ENCODE results near the gene PRSS38.

- PRO-cap = no peak
Measured at GRCh38 chr1:226904012-226904585, 33.7 kb downstream of the PSEN2 start.

DNA sequence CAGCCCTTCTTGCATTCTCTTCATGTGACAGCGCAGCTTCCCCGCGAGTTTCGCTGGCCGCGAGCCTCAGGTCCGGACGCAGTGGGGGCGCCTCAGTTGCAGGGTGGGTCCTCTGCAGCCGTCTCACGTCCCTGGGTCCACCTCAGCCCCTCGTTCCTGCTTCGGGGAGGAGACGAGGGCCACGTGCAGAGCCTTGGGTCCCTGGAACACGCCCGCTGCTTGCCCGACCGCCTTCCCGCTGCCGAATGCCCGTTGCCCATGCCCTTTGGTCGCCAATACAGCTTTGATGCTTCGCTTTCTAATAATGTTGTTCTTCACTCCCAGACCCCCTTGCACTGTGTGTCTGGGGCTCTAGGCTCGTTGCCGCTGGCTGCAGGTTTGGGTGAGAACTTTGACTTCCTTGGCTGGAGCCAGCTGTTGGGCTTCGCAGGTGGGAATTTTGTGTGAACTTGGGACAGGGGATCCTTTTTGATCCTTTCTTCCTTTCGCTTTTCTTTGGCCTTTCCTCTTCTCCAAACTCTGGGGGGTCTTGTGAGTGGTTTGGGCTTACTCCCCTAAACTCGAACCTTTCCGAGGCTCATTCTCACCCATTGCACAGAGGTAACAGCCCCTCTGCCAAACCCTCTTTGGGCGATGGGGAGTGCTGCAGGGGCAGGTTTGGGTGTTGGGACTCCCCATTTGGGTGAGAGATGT is 530 bp downstream of the COQ8A start:
- PRO-cap = no peak

DNA sequence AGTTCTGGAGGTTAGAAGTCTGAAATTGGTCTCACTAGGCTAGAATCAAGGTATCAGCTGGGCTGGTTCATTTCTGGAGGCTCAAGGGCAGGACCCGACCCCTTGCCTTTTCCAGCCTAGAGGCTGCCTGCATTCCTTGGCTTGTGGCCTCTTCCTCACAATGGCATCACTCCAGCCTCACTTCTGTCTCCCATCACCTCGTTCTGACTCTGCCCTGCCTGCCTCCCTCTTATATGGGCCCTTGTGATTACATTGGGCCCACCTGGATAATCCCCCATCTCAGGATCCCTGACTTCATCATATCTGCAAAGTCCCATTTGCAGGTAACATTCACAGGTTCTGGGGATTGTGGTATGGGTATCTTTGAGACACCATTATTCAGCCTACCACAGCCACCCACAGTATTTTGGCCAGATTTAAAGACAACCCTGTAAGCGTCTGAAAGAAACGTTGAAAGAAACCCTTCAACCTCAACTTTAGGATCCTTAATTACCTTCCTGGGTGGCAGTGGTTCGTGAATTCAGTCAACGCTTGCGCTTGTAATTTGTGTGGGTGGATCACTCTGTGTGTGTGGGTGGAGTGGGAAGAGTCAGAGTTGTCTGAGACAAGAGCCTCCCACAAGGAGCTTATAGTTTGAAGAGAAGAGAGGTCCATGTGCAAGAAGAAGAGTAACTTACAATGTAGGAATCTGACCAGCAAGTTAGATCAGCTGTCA is 8.2 kb downstream of the COQ8A start:
- PRO-cap = no peak

- PRO-cap = no peak
Measured at GRCh38 chr1:226983716-226984772, 44.0 kb downstream of the COQ8A start.

DNA sequence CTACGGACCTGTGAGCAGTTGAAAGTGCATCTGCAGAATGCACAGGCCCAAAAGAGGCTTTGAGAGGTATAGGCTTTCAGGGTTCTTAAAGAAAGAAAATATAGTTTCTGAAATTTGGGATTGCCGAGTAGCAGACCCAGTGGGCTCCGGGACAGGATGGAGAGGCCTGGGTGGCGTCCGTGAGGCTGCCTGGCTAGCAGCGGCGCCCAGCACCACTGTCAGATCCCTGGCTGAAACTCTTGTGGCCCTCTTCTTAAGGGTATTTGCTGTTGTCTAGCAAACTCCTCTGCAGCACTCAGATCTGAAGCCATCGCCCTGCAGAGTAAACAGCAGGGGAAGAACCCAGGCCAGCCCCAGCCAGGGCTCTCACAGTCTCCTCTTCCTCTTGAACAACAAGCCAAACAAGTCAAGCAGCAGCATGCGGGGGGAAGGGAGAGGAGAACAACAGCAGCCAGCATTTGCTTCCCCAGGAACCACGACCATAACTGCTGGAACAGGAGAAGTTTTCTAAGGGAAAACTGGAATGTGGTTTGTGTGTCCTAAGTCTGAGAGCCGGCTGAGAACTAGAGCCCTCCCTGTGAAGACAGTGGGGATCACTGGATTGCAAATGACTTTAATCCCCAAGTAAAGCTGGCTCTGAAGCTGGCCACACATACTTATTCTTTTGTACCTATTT is 48.1 kb downstream of the COQ8A start:
- PRO-cap = no peak

GRCh38 chr1:226993931-226994650 is 54.0 kb downstream of the COQ8A start:
- PRO-cap = no peak

DNA sequence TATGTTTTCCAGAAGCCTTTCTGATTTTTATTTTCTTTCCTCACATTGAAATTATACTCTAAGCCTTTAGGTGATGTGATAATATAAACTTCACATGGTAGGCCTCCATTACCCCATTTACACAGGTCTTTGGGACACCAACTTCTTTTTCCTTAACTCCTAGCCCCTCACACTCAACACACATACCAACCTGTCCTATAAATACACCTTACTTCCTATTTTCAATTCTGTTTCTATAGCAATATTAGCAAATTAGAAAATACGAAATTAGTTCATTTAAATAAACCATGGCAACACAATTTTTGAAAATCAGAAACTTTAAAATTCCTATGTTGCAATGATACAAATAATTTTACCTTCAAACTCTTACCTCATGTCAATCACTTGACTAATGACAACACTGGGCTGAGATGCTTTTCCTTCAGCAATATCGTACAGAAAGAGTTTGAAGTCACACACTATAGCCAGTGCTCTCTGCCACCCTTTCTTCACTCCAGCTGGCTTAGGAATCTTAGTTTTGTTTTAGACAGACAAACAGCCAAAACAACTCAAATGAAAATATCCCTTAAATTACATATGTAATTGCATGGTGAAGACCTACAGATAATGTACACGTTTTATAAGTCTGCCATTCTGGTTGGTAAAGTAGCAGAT is 94.3 kb downstream of the COQ8A start:
- PRO-cap = no peak

DNA sequence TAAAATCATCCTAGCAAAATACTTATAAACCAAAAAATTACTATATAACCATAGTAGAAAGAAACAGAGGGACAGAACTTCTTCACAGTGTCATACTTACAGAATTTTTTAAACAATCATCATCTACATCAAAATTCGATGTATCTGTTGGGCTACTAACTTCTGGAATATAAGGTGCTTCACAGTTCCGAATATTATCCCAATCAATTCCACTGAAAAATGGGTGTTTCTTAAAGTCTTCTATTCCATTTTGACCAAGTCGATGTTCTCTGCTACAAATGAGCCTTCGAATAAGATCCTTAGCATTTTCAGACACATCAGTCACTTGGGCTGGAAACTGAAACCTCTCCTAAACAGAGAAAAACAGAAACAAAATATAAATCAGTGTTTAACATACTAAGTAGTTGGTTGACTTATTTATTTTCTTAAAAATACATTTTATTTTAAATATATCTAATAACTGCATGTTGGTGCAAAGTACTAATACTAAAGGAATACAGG is 172.9 kb downstream of the CDC42BPA start:
- PRO-cap = no peak

GRCh38 chr1:227356295-227356988 is 38.1 kb upstream of the CDC42BPA start:
- PRO-cap = no peak

DNA sequence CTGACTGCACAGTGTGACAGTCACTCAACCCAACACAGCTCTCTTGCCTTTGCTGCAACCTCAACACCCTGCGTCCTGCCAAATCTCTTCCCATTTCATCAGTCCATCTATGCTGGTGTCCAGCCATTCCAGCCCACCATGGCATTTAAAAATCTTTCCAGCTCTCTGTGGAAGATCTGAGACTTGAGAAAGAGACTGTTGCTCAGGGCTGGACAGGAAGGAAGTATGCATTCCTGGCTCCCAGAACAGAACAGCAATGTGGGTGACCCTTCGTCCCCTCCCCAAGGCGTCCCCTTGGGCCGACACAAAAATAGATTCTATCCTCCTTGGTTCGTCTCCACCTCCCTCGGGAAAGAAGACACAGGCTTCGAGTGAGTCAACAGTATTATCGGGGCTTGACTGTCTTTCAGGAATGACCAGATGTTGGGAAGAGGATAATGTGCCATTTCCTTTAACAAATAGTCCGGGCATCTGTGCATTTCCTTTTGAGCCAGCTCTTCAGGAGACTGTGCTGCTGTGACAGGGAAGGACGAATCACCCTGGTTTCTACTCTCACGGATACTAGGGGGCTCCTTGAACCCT is 111.3 kb upstream of the CDC42BPA start:
- PRO-cap = no peak

DNA sequence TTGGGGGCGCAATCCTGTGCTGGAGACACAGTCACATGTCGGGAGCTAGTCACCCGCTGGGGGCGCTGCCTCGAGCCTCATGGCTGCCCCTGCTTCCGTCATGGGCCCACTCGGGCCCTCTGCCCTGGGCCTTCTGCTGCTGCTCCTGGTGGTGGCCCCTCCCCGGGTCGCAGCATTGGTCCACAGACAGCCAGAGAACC is at the start of gene PRSS38:
TSS of gene PRSS38 (plus strand) at position 38 of the 200 bp plus-strand sequence.
- PRO-cap = no peak

DNA sequence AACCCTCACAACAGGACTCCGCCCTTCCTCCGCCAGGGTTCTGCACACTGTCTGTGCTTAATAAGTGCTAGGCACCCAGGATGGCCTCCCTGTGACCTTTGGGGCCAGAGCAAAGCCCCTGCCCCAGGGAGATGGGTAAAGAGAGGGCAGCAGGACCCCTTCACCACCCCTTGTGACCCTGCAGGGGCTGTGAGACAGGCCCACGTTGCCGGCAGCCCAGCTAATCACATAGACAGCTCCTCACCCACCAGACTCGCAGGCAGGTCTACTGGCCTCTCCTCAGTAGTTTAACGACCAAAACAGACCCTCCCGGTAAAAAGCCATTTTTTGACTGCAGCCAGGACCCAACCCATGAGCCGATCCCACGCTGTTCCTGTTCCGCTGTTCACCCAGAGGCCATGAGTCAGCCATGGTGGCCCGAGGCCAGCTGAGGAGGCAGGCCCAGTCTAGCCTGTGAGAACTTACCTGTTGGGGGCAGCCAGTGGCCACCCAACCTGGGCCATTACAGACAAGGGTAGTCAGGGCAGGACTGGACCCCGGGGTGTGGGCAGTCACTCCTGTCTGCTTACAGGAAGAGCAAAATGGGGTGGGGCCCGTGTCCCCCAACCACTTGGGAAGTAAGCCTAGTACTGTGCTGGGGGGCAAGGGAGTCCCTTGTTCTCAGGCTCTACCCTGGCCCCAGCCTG is 62.1 kb downstream of the WNT9A start:
- PRO-cap = no peak

GRCh38 chr1:227895767-227896560 is 51.8 kb downstream of the WNT9A start:
- PRO-cap = no peak

- PRO-cap = no peak
Measured at GRCh38 chr1:228083850-228084194, 1.3 kb downstream of the ARF1 start.

- PRO-cap = no peak
Measured at GRCh38 chr1:228105285-228105806, 2.2 kb upstream of the C1orf35 start.

DNA sequence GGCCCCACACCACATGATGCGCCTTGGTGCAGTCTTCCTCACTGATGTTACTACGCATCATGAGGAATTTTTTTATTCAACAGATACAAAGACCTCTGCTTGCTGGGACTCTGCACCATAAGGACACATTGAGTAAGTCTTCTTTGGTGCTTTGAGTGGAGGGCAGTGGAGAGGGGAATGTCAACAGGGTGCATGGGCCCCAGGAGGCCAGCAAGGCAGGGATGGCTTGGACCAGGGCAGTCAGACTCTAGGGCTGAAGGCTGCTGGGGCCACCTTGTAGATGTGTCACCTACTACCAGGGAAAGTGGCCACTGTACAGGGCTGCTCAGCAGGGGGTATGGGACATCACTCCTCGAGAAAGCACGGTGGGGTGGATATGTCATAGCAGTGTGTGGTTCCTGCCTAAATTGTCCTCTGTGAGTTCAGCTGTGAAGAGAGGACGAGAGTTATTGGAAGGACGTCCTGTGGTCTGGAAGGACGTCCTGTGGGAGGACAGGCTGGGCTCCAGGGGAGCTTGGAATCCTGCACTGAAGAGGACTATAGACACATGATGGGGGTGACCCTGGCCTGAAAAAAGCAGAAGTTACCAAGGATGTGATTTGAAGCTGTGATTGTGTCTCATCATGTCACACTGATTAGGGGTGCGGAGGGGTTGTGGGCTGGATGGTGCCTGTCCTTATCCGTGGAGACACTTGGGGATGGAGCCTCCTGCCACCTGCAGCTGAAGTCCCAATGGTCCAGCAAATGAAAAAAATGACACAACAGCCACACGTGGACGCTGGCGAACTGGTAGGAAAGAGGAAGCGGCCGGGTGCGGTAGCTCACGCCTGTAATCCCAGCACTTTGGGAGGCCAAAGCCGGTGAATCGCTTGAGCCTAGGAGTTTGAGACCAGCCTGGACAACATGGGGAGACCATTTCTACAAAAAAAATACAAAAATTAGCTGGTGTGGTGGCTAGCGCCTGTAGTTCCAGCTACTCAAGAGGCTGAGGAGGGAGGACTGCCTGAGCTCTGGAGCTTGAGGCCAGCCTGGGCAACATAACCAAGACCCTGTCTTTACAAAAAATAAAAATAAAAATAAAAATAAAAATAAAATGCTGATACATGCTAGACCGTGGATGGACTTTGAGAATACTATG is 1.2 kb upstream of the IBA57 start:
- PRO-cap = no peak

DNA sequence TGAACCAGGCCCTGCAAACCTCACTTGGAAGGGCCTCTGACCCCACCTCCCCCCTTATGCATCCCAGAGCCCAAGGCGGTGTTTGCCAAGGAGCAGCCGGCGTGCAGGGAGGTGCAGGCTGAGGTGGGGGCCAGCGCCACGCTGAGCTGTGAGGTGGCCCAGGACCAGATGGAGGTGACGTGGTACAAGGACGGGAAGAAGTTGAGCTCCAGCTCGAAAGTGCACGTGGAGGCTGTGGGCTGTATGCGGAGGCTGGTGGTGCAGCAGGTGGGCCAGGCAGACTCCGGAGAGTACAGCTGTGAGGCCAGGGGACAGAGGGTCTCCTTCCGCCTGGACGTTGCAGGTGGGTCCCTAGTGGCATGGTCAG is 11.4 kb downstream of the OBSCN start:
- PRO-cap = no peak

GRCh38 chr1:228227180-228227736 is 19.4 kb downstream of the OBSCN start:
- PRO-cap = no peak

GRCh38 chr1:228353208-228353565 is 53.4 kb downstream of the TRIM11 start:
- PRO-cap = no peak

GRCh38 chr1:228500847-228501623 is 13.9 kb downstream of the RNF187 start:
- PRO-cap = no peak

Data from jejunum (tissue), 1 donor.